Foreskin fibroblast (primary cell): ENCODE measurements around a stretch of chr22.

GRCh38 chr22:50576437-50577112 lies 1.7 kb downstream of the CPT1B start:
- RRBS, result no CpG with 5 or more reads among the region's 12 CpGs

DNA sequence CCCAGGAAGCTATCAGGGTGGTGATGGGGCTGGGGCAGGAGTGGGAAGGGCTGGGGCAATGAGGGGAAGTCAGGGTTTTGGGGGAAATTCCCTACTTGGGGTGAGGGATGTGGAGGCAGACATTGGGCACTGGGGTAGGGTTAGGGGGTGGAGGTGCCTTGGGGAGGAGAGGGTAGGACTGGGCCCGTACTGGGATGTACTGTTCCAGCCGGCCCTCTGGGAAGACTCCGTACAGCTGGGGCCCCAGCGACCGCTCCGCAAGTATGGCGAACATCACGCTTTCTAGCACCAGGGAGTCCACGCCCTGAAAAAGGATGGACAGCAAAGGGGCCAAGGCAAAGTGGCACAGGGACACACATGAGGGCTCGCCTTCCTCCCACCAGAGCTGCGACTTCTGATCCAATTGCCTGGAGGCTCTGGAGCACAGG lies 1.1 kb downstream of the CHKB start:
- RRBS, result no CpG with 5 or more reads among the region's 11 CpGs

DNA sequence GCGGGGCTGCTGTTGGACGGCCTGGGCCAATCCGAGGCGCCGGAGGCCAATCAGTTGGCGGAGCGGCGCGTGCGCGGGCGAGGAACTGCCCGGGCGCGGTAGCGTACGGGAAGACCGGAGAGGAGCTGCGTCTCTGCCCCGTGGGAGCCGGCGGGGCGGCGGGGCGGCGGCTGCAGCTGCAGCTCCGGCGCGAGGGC lies 294 bp upstream of the CHKB start:
- RRBS, result 1% methylated on average over 19 of the region's 29 CpGs

DNA sequence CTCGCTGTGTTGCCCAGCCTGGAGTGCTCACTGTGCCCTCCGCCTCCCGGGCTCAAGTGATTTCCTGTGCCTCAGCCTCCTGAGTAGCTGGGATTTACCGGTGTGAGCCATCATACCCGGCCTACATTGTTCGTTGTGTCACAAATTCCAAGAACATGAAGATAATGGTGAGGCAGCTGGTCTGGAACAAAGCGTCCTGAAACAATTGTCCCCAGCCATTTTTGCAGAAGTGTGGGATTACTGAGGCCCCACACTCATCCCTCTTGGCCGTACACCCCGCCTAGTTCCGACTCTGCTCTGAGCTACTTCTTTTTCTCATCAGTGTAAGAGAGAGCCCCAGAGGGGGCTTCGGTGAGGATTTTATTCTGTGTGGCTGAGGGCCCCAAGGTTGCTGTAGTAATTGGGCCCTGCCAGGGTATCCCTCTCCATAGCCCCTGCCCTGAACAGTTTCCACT lies 13.0 kb upstream of the ARSA start:
- RRBS, result 8% methylated on average over 1 of the region's 11 CpGs

DNA sequence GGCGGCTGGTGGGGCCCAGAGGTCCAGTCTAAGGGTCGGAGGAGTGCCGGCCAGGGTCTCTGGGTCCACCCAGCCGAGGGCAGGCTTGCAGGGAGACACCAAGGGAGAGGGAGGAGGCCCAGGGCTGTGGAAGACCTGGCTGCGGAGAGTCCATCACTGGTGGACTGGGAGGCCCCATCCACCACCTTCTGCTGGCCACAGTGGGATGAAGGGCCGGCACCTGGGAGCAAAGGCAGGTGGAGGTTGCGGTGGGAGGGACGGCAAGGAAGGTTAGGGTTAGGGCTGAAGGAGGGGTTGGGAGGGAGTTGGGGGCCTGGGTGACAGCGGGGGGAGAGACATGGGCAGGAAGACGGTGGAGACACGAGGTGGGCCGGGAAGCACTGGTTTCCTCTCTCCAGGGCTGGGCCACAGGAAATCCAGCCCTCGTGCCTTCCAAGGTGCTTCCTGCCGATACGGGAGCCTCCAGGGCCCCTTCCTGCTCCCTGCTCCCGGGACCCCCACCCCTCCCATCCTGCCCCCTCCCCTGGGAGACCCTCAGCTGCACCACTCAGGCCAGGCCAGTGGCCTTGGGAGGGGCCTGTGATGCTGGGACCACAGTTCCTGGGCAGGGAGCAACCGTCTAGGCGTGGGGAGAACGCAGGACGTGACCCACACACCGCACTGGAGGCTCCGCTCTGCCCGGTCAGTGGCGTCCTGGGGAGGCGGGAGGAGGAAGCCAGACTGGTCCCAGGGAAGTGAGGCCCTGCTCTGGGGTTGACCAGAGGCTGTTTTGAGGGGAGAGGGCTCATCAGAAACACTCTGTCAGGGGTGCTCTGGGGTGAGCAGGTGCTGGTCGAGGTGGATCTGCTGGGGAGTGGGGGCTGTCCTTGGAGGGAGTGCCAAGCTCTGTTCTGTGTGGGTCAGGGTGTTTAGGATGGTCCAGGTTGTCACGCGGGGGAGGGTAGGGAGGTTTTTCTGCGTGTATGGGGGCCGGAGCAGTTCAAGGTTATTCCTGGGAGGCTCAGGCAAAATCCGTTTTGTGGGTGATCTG lies 44.5 kb upstream of the ARSA start:
- RRBS, result 0% methylated on average over 1 of the region's 31 CpGs

DNA sequence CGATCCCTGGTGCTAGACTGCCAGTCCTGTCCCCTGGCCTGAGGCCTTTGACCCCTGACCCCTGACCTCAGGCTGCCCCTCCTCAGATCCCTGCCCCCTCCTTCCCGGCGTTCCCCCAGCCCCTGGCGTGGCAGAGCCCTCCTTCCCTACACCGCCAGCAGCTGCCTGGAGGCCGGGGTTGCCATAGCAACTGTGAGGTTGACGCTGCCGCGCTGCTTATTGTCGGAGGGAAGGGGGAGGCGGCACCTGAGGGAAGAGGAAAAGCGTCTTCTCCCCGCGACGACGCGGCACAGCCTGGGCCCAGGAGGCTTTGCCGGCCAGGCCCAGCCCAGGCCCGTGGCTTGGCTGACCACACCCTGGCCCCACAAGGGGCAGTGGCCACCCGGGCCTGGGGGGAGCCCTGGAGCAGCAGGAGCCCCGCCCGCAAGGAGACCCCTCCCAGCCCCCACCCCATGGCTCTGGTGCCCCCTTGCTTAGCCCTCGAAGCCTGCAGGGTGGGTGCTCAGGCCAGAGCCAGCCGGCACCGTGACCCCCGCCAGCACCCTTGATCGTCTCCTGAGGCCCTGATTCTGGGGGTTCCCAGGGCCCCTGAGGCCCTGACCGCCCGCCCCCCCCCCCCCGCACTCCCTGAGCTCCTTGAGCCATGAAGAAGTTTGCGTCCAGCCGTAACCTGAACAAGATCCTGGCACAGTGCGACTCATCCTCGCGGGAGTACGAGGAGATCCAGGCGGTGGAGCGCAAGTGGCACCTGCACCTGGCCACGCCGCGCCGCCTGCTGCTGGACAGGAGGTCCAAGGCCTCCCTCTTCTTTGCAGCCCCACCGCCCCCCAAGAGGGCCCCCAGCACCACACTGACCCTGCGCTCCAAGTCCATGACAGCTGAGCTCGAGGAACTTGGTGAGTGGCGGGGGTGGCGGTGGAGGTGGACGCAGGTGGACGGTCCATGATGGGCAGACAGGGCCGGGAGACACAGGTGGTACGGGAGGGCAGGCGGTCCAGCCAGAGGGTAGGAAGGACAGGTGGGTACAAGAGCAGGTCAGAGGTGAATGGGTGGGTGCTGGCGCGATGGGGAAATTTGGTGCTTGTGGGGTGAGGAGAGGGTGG lies 32.4 kb upstream of the ACR start:
- RRBS, result 32% methylated on average over 7 of the region's 54 CpGs